Astrocyte (in vitro differentiated cells and primary cell): ENCODE measurements around a stretch of chr7.

DNA sequence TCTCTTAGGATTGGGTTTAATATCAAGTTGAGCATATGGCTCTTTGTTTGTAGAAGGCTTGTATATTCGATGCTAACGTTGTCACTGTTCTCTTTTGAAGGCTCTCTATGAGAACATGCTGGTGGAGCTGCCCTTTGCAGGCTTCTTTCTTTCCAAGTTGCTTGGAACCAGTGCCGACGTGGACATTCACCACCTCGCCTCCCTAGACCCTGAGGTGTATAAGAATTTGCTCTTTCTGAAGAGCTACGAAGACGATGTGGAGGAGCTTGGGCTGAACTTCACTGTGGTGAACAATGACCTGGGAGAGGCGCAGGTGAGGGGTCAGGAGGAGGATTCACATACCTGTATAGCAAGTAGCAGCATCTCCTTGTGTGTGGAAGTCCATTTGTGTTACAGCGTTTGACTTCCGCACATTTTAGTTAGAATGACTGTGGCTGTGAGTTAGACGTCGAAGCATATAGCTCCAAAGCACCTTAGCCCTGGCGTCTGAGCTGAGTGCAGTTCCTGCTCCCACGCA is 88.5 kb upstream of the DNAJB6 start:
- PRO-cap, result no peak
- RRBS, 2 experiments, result no CpG with 5 or more reads among the region's 14 CpGs

DNA sequence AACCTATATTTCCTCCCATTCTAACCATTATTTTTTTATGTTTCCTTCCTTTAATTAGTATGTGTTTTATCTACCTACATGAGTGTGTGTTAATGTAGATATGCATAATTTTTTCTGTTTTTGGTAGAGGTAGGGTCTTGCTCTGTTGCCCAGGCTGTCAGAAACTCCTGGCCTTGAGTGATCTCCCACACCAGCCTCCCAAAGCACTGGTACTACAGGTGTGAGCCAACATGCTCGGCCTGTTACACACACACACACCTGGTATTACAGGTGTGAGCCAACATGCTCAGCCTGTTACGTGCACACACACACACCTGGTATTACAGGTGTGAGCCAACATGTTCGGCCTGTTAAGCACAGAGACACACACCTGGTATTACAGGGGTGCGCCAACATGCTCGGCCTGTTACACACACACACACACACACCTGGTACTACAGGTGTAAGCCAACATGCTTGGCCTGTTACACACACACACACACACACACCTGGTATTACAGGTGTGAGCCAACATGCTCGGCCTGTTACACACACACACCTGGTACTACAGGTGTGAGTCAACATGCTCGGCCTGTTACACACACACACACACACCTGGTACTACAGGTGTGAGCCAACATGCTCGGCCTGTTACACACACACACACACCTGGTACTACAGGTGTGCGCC is 72.8 kb upstream of the DNAJB6 start:
- PRO-cap, result no peak
- RRBS, 2 experiments, result no CpG with 5 or more reads among the region's 9 CpGs

DNA sequence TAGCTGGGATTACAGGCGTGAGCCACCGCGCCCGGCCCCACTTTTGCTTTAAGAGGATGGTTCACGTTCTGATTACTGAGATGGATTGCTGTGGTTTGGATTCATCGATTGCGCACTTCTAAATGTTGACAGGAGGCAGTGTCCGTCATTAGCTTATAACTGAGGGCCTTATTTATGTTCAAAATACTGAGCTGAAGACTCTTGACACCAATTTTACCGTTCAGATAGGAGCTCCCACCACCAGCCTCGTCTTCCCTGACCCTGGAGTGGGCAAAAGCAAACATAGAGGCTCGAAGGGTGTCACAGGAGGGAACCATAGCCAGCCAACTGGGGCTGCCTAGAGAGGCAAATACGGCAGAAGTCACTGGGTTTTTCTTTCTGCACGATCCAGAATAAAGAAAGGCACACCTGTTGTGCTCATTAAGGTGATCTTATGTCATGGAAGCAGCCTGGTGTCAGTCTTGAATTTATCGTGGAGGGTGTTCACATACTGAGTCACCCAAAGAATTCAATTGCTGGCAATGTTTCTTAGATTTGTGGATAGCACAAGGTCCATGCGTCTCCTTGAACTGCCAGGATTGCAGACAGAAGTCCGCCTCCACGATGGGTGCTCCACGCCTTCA is 65.7 kb upstream of the DNAJB6 start:
- PRO-cap, result no peak
- RRBS, 2 experiments, result no CpG with 5 or more reads among the region's 18 CpGs

DNA sequence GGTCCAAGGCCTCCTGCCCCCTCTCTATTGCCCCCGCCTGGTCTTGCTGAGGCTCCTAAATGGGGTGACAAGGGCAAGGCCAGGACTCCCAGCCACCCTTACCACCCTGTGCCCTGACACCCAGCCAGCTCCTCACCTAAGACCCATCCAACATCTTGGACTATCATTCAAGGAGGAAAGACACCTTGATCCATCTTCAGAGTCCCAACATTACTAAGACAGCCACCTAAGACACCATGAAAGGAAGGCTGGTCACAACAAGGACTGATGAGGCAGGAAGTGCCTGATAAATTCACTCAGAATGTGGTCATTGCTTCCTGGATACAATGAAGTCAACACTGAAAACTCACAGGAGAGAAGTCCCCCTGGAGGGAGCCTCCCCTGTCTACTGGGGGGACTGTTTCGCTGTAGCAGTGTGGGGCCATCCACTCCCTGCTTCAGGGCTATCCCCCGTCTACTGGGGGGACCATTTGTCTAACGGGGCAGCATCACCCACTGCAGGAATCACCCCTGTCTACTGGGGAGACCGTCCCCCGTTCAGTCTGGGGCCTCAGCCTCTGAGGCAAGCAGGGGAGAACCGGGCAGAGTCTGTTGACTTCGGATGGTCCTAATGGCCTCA is 60.1 kb upstream of the DNAJB6 start:
- PRO-cap, result no peak
- RRBS, 2 experiments, result 47 to 48% methylated on average over 2 of the region's 8 CpGs

DNA sequence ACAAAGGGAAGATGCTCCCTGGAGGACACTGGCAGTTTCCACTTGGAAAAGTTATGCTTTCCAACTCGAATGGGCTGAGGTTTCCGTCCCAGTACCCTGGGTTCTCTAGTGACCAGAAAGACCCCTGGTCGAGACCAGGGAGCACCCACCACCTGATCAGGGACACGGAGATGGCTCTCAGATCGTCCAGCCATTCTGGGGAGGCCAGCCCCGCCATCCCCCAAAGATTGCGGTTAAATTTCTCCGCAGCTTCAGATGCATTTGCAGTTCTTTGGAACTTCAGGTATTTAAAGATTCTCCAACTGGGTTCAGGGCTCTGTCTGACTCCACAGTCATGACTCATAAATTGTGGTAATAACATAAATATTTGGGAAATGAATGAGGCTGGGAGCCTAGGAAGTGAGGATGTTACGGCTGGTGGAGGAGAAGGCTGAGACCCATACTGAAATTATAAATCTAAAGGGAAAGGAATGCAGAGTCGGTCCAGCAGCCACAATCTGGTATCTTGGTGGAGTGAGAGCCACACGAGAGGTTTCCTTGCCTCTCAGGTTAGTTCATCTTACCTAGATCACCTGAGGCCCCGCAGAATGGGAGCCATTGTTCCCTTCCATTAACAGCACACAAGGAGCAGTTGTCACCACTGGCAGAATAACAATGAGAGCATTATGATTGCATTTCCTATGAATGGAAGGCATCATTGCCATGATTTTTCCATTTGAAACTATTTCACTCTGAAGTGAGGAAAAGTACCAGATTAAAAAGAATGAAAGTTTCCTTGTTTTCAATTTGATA is 26.7 kb upstream of the DNAJB6 start:
- PRO-cap, result no peak
- RRBS, 2 experiments, result no CpG with 5 or more reads among the region's 12 CpGs

- PRO-cap, result no peak
- RRBS, 2 experiments, result 25% methylated on average over 2 of the region's 25 CpGs; no CpG with 5 or more reads in 1 of the 2 experiments
Observed at GRCh38 chr7:157397478-157398299, 60.9 kb downstream of the DNAJB6 start.

DNA sequence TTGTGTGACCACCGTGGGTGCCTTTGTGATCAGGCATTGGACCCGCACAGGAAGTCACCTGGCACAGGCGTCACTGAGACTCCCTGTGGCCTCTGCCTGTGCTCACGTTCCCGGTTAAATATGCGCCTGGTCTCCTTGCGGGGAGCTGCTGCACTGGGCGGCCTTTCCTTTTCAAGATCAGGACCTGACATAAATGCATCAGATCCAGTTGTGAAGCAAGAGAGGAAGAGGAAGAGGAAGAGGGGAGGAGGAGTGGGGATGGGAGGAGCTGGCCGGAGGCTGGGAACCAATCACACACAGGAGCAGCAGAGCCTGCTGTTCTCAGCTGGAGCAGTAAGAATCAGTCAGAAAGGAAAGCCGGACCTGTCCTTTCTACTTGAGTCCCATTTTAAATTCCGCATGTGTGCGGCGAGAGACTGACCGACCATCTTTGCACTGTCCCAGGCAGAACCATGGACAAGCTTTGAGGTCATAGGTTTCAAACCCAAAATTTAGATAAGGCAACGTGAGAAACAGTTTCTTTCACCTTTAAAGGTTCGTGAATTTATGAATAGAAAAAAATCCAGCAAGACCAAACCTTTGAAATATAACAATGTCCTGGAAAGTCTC is 248.8 kb downstream of the DNAJB6 start:
- PRO-cap, result no peak
- RRBS, 2 experiments, result 32 to 62% methylated on average over 1 to 5 of the region's 16 CpGs

GRCh38 chr7:157839266-157840646 is 503.0 kb downstream of the DNAJB6 start:
- PRO-cap, result no peak
- RRBS, 2 experiments, result no CpG with 5 or more reads among the region's 40 CpGs

DNA sequence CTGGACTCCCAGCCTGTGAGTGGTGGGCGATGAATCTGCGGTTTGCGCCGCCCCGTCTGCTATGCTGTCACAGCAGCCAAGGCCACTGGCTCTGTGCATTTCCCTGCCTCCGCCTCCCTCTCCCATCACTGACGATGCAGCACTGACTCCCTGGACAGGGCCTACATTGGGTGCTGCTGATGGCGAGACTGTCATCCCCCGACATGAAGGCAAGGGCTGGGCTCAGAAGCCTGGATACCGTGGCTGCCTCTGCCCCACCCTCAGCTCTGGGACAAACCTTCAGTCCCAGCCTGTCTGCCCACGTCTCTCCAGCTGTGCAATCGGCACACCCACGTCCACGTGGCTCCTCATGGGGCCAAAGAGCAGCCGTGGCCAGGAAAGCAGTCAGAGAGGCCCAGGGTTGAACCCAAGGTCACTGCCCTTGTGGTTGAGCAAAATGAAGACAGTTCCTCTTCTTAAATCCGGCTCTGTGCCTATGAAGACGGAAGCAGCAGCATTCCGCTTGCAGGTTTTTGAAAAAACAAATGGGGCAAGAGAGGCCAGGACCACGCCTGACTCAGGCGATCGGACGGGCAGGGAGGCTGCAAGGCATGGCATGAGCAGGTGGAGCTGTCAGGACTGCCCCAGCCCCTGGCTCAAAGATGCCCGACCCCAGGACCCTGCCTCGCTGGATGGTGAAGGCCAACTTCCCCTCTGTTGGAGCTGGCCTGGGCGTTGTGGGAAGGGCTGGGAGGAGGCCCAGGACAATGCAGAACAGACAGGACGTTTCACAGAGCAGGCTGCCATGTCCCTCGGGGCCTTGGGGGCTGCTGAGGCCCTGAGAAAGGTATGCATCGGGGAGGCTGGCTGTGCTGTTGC is 517.5 kb downstream of the DNAJB6 start:
- PRO-cap, result no peak
- RRBS, 2 experiments, result no CpG with 5 or more reads among the region's 28 CpGs

- PRO-cap, result no peak
- RRBS, 2 experiments, result 36 to 37% methylated on average over 4 to 5 of the region's 22 CpGs
Observed at GRCh38 chr7:157875151-157875822, 538.5 kb downstream of the DNAJB6 start.

DNA sequence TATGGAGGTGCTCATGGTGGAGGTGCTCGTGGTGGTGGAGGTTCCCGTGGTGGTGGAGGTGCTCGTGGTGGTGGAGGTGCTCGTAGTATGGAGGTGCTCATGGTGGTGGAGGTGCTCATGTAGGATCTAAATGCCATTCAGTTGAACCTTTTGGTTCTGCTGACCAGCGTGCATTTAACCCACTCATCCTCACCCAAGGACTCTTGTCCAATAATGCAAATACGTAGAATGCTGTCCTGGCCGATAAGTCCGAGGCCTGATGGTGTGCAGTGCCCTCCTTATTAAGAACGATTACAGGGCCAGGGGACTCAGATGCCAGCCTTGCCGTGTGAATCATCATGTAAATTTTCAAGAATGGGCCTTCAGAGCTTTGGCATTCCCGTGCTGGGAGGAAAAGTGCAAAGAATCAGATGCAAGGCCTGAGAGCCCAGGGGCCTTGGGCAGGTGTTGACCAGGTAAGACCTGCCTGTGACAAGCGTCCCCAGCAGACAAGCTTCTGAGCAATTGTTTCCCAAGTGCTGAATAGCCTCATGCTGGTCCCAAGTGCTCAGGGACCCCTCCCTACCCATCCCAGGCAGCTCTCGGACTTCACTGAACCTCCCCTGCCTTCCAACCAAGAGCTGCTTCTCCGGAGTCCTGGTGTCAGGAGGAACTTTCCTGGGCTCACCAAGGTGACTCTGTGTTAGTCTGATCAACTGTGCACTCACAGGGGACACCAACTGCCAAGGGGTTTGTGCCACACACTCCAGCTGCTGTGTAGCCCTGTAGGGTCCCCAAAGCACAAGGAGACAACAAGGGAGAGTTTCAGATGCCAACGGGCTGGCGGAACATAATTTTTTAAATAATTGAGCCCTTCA is 515.4 kb downstream of the PTPRN2 start:
- PRO-cap, result no peak
- RRBS, 2 experiments, result no CpG with 5 or more reads among the region's 16 CpGs

DNA sequence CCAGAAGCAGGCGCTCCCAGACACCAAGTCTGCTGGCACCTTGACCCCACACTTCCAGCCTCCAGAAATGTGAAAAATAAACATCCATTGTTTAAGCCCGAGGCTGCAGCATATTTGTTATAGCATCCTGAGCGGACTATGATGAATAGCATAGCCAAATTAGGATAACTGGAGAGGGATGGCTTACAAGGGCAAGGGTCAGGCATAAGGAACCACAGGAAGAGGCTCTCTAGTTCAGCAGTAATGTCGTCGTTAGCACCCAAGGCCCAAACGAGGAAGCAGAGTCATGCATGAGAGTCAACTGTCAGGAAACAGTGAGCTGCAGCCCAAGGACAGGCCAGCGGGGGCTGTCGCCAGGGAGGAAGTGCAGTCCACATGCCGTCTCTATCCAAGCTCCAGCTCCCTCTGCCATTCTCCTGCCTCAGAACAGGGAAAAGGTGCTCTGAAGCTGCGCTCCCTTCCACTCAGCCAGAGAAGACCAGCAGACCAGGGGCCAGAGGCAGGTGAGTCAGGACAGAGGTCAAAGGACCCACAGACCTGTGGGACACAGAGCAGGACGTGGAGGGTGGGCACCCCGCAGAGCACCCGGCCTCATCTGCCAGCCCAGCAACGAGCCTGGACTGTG is 50.4 kb downstream of the PTPRN2 start:
- PRO-cap, result no peak
- RRBS, 2 experiments, result no CpG with 5 or more reads among the region's 14 CpGs

- PRO-cap, result no peak
- RRBS, 2 experiments, result no CpG with 5 or more reads among the region's 7 CpGs
Observed at GRCh38 chr7:158585463-158586255, 2.0 kb downstream of the PTPRN2 start.

- PRO-cap, result no peak
- RRBS, 2 experiments, result no CpG with 5 or more reads among the region's 4 CpGs
Observed at GRCh38 chr7:158631842-158632221, 44.2 kb upstream of the PTPRN2 start.

- PRO-cap, result no peak
- RRBS, 2 experiments, result no CpG with 5 or more reads among the region's 11 CpGs
Observed at GRCh38 chr7:158735332-158735729, 30.7 kb upstream of the NCAPG2 start.

DNA sequence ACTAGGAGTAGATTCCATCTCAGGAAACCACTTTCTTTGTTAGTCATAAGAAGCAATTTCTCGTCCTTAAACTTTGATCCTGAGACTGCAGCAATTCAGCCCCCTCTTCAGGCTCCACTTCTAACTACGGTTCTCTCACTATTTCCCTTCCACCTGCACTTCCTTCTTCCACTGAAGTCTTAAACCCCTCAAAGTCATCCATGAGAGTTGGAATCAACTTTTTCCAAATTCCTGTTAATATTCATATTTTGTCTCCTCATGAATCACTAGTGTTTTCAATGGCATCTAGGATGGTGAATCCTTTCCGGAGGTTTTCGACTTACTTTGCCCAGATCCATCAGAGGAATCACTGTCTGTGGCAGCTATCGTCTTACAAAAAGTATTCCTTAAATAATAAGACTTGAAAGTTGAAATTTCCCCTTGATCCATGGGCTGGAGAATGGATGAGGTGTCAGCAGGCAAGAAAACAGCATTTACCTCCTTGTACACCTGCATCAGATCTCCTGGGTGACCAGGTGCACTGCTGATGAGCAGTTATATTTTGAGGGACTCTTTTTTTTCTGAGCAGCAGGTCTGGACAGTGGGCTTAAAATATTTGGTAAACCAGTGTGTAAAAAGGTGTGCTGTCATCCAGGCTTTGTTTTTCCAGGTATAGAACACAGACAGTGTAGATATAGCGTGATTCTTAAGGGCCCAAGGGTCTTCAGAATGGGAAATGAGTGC is 53.6 kb downstream of the ESYT2 start:
- PRO-cap, result no peak
- RRBS, 2 experiments, result no CpG with 5 or more reads among the region's 6 CpGs

- PRO-cap, result no peak
- RRBS, 2 experiments, result 26 to 43% methylated on average over 9 of the region's 22 CpGs
Observed at GRCh38 chr7:159031335-159031691, 113.4 kb downstream of the VIPR2 start.

GRCh38 chr7:159096804-159097648 is 47.6 kb downstream of the VIPR2 start:
- PRO-cap, result no peak
- RRBS, 2 experiments, result 6 to 23% methylated on average over 5 of the region's 25 CpGs

- PRO-cap, result no peak
- RRBS, 2 experiments, result 1 to 3% methylated on average over 17 of the region's 37 CpGs
Observed at GRCh38 chr7:159144195-159144563, 488 bp downstream of the VIPR2 start.

DNA sequence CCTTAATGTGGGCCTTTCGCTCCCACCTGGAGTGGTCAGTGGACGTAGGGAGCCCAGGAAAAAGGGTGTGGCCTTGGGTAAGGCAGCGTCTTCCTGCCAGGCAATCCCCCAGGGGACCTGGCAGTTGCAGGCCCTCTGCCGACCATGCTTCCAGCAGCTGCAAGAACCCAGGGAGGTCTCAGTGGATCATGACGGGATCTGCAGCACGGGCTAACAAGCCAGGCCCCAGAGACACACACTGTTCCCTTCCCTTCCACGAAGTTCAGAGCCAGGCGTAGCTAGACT is 48.0 kb upstream of the VIPR2 start:
- PRO-cap, result no peak
- RRBS, 2 experiments, result no CpG with 5 or more reads among the region's 8 CpGs